ENCODE results near the gene CT47C1.

- PRO-cap, result no peak
CAGE:
- cytosol, long polyA minus RNA, result no peak
- cytosol, long polyA plus RNA, result no peak
- long polyA plus RNA, result no peak
- nucleus, long polyA minus RNA, result no peak
- nucleus, long polyA plus RNA, result no peak
These were observed 23.8 kb upstream of the RBMXL3 start for GRCh38 chrX:115165325-115165873.

GRCh38 chrX:115229587-115230136 lies 4.2 kb downstream of the LRCH2 start:
- PRO-cap, result no peak
CAGE:
- cytosol, long polyA minus RNA, result no peak
- cytosol, long polyA plus RNA, result no peak
- long polyA plus RNA, result no peak
- nucleus, long polyA minus RNA, result no peak
- nucleus, long polyA plus RNA, result no peak

- PRO-cap, result no peak
CAGE:
- cytosol, long polyA minus RNA, result no peak
- cytosol, long polyA plus RNA, result no peak
- long polyA plus RNA, result no peak
- nucleus, long polyA minus RNA, result no peak
- nucleus, long polyA plus RNA, result no peak
These were observed 61.8 kb upstream of the PLS3 start for GRCh38 chrX:115499136-115499560.

DNA sequence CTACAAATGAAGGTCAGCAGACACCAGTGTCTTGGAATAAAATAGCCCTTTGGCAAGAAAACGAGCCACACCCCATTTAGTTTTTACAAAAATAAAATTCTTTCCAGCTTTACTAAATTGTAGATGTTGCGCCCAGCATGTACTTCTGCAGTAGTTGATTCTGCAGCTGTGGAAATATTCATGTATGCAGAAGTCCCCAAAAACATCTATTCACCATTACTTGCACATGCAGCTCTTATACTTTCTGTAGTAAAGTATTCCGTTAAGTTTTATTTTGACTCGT lies 12.3 kb downstream of the PLS3 start:
- PRO-cap, result no peak
CAGE:
- cytosol, long polyA minus RNA, result no peak
- cytosol, long polyA plus RNA, result no peak
- long polyA plus RNA, result no peak
- nucleus, long polyA minus RNA, result no peak
- nucleus, long polyA plus RNA, result no peak

- PRO-cap, result no peak
CAGE:
- cytosol, long polyA minus RNA, result no peak
- cytosol, long polyA plus RNA, result no peak
- long polyA plus RNA, result no peak
- nucleus, long polyA minus RNA, result no peak
- nucleus, long polyA plus RNA, result start-site peak on the plus strand at chrX:115599042-115599175, 200 and 164 reads in 2 replicates
These were observed 37.9 kb downstream of the PLS3 start for GRCh38 chrX:115598804-115599391.

DNA sequence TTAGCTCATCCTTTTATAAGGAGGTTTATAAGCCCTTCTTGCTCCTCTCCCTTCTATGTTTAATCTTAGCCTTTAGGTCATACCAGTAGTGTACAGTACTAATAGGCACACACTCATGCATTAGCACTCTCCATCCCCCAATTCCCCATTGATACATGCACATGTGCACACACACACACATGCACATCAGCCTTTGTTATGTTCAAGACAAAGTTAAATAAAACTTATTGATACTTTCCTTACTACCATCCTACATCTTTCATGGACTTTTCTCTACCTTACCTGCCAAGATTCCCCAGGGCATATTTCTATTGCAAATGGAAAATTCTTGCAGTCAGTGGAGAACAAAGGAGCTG lies 1.1 kb upstream of the SLC6A14 start:
- PRO-cap, result no peak
CAGE:
- cytosol, long polyA minus RNA, result no peak
- cytosol, long polyA plus RNA, result no peak
- long polyA plus RNA, result no peak
- nucleus, long polyA minus RNA, result no peak
- nucleus, long polyA plus RNA, result no peak

- PRO-cap, result no peak
CAGE:
- cytosol, long polyA minus RNA, result no peak
- cytosol, long polyA plus RNA, result no peak
- long polyA plus RNA, result no peak
- nucleus, long polyA minus RNA, result no peak
- nucleus, long polyA plus RNA, result no peak
These were observed 73.0 kb upstream of the KLHL13 start for GRCh38 chrX:118189590-118189982.

GRCh38 chrX:118258802-118259170 lies 87.1 kb upstream of the WDR44 start:
- PRO-cap, result no peak
CAGE:
- cytosol, long polyA minus RNA, result no peak
- cytosol, long polyA plus RNA, result no peak
- long polyA plus RNA, result no peak
- nucleus, long polyA minus RNA, result no peak
- nucleus, long polyA plus RNA, result no peak

- PRO-cap, result no peak
CAGE:
- cytosol, long polyA minus RNA, result no peak
- cytosol, long polyA plus RNA, result no peak
- long polyA plus RNA, result no peak
- nucleus, long polyA minus RNA, result no peak
- nucleus, long polyA plus RNA, result no peak
These were observed 32.6 kb downstream of the DOCK11 start for GRCh38 chrX:118527912-118529007.

DNA sequence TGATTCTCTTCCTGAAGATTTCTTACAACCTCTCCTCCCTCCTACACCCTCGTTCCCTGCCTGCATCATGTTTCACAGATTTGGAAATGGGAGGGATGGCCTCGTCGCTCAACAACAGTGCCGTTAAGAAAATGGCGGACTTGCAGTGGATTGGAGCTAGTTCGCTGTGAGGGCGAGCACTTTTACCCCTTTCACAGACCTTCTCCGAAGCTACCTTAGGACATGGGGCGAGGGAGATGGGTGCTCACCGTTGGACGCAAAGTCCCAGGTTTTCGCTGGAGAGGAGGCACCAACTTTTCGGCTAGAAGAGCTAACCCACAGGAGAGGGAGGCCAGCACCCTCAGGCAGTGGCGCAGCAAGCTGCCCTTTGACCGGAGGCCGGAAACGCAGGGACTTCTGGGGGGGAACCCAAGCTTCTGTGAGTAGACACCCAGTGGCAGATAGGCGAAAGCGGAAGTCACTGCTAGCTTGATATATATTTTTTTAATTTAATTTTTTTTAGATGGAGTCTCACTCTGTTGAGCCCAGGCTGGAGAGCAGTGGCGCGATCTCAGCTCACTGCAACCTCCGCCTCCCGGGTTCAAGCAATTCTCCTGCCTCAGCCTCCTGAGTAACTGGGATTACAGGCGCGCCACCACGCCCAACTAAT lies 93.0 kb upstream of the IL13RA1 start:
- PRO-cap, result no peak
CAGE:
- cytosol, long polyA minus RNA, result no peak
- cytosol, long polyA plus RNA, result no peak
- long polyA plus RNA, result no peak
- nucleus, long polyA minus RNA, result no peak
- nucleus, long polyA plus RNA, result no peak

GRCh38 chrX:118740945-118741394 lies 13.6 kb downstream of the IL13RA1 start:
- PRO-cap, result no peak
CAGE:
- cytosol, long polyA minus RNA, result no peak
- cytosol, long polyA plus RNA, result no peak
- long polyA plus RNA, result no peak
- nucleus, long polyA minus RNA, result no peak
- nucleus, long polyA plus RNA, result no peak

DNA sequence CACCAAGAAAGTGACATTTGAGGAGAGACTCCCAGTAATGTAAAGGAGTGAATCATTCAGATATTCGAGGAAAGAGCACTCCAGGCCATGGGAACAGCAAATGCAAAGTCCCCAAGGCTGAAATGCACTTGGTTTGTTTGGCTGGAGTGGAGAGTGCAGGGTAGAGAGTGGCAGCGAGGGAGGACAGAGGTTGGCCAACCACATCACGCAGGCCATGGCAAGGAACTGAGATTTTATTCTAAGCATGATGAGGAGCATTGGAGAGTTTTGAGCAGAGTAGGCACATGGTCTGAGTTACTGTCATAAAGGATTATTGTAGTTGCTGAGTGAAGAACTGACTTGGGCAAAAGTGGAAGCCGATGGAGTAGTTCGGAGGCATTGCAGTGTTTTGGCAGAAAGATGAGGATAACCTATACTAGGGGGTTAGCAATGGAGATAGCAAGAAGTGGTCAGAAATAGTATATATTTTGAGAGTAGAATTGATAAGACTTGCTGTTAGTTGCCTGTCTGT lies 47.8 kb downstream of the IL13RA1 start:
- PRO-cap, result no peak
CAGE:
- cytosol, long polyA minus RNA, result no peak
- cytosol, long polyA plus RNA, result no peak
- long polyA plus RNA, result no peak
- nucleus, long polyA minus RNA, result no peak
- nucleus, long polyA plus RNA, result no peak

GRCh38 chrX:118989215-118989920 lies 14.9 kb downstream of the LONRF3 start:
- PRO-cap, result no peak
CAGE:
- cytosol, long polyA minus RNA, result no peak
- cytosol, long polyA plus RNA, result no peak
- long polyA plus RNA, result no peak
- nucleus, long polyA minus RNA, result no peak
- nucleus, long polyA plus RNA, result no peak

DNA sequence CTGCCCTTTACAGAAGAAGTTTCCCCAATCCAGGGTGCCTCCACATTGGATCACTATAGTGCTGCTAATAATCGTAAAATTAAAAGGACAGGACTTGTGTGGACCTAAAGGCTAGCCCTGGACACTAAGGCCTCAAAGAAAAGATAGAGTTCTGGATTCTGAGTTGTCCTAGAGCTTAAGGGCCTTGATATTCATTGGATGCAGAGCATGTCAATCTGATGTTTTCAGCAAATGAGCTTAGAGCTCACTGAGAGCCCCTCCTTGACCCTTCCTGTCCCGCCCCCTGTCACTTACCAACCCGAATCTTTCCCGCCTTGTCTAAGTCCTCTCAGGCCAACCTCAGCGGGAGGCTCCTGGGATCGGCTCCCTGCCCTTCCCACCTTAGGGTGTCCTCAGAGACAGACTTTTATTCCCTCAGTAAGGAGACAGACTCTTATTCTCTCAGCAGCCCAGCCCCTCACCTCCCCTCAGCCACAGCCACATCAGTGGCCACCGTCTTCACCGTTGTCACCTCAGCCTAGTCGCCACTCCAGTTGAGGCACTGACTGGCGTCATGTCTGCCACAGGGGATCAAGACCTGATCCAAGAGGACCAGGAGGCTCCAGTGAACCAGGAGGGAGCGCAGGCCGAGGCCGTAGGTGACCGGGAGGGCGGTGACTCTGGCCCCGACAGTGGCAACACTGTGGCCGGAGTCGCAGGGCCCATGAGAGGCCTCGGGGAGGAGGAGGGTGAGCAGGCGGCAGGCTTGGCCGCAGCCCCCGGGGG lies at the start of gene CT47C1:
Gene CT47C1, plus strand, starts transcription at position 321 of the 765 bp plus-strand sequence.
- PRO-cap, result no peak
CAGE:
- cytosol, long polyA minus RNA, result no peak
- cytosol, long polyA plus RNA, result no peak
- long polyA plus RNA, result no peak
- nucleus, long polyA minus RNA, result no peak
- nucleus, long polyA plus RNA, result no peak

DNA sequence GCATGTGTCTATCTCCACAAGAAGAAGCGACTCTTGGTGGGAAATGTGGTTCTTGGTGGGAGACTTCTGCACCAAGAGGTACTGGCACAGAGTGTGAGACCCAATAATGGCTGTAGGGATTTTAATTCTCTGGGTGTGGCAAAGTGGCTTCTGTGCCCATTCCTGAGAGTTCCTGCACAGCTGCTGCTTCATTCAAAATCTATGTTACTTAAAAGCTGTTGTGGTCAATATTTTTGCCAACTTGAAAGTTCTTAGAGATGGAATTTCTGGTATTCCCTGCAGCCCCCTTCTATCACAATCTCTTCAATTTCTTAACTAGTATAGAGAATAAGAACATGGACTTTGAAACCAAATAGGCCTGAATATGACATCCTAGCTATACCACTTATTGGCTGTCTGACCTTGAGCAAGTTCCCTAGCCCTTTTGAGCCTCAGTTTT lies 26.1 kb downstream of the KIAA1210 start:
- PRO-cap, result no peak
CAGE:
- cytosol, long polyA minus RNA, result no peak
- cytosol, long polyA plus RNA, result no peak
- long polyA plus RNA, result no peak
- nucleus, long polyA minus RNA, result no peak
- nucleus, long polyA plus RNA, result no peak

DNA sequence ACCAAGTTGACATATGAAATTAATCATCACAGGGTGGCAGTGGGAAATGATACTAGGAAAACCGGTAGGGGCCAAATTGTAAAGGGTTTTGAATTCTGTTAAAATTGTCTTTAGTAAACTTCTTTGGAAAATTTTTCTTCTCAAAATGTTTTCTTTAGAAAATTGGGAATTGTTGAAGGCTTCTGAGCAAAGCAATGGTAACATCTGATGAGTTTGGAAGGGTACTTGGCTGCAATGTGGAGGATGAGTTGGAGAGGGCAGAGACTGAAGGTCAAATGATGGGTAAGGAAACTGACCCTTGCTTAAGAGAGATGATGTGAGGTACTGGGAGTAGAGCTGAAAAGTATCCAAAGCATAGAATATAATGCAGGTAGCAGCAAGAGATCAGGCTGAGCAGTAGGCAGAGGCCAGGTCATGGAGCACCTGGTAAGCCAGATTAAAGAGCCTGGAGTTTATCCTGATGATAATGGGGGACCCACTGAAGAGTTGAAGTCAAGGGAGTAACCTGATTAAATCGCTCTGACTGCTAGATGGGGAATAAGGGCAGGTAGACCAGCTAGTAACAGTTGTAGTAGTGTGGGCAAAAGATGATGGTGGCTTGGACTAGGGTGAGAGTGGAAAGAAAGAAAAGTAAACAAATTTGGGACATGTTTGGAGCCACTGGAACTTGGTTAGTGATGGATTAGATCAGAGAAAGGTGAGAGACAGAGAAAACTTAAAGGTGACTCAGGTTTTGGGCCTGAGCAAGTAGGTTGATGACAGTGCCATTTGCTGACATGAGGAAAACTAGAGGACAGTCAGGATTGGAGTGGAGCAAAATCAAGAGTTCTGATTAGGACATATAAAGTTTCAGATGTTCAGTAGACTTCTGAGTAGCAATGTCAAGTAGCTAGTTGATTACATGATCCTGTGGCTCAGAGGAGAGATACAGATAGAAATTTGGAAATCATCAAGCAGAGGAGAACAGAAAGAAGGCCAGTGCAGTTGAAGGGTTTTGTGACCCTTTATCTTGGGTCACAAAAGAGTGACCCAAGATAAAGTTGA lies 34.5 kb upstream of the SLC25A5 start:
- PRO-cap, result no peak
CAGE:
- cytosol, long polyA minus RNA, result no peak
- cytosol, long polyA plus RNA, result no peak
- long polyA plus RNA, result no peak
- nucleus, long polyA minus RNA, result no peak
- nucleus, long polyA plus RNA, result no peak

DNA sequence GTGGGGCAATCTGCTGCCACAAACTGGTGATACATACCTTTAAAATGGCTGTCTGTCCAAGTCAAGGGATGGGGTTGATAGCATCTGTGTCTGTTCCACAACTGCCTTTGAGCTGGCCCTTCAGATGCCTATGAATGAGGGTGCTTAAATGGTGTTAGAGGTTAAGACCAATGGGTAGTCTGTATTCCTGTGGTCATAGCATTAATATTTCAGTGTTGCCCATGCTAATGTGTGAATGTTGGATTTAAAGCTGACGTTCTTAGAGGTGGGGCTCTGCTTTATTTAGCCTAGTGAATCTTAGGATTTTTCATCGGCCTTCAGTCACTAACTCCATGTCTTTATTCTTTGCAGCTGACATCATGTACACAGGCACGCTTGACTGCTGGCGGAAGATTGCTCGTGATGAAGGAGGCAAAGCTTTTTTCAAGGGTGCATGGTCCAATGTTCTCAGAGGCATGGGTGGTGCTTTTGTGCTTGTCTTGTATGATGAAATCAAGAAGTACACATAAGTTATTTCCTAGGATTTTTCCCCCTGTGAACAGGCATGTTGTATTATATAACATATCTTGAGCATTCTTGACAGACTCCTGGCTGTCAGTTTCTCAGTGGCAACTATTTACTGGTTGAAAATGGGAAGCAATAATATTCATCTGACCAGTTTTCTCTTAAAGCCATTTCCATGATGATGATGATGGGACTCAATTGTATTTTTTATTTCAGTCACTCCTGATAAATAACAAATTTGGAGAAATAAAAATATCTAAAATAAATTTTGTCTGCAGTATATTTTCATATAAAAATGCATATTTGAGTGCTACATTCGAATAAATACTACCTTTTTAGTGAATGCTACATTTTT lies 2.5 kb downstream of the SLC25A5 start:
- PRO-cap, result no peak
CAGE:
- cytosol, long polyA minus RNA, result no peak
- cytosol, long polyA plus RNA, result no peak
- long polyA plus RNA, result no peak
- nucleus, long polyA minus RNA, result no peak
- nucleus, long polyA plus RNA, result no peak

- PRO-cap, result no peak
CAGE:
- cytosol, long polyA minus RNA, result no peak
- cytosol, long polyA plus RNA, result no peak
- long polyA plus RNA, result no peak
- nucleus, long polyA minus RNA, result no peak
- nucleus, long polyA plus RNA, result no peak
These were observed 23.5 kb upstream of the SOWAHD start for GRCh38 chrX:119734849-119735414.

DNA sequence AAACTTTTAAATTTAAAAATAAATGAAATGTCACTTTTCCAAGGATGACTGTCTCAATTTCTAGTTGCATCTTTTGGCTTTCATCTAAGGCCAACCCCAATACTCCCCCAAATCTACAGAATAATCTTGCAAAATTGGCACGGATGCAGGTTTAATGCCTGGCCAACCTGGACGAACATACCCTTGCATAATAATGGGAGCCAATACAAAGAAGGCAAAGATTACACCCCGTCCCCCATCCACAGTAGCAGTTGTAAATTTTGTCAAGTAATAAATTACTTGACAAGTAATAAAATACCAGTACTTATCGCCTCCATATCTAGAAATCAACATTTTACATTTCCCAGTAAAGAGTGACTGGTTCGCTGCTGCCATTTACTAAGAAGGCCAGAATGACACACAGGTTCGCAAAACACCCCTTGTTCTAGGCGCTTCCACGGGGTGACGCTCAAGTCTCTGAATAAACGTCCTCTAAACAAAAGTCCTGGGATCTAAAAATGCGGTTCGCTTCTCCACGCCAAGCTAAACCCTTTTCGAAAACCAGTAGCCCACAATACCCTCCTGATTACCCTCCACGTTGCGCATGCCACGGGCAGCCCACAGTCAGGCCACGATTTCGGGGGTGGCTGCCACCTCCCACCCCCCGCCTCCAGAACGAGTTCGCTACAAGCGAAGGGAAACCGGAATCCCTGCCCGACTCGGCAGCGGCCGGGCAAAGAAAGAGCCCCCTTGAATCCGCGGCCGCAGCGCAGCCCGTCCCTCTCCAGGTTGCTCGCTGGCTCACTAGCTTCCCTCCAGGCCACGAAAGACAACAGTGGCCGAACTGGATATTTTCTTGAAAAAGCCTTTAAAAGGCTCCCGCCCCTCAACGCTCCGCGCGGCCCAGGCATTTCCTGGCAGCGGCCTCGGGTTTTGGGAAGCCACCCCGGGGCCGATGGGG lies 540 bp downstream of the RPL39 start:
- PRO-cap, result no peak
CAGE:
- cytosol, long polyA minus RNA, result no peak
- cytosol, long polyA plus RNA, result no peak
- long polyA plus RNA, result no peak
- nucleus, long polyA minus RNA, result no peak
- nucleus, long polyA plus RNA, result no peak

- PRO-cap, result no peak
CAGE:
- cytosol, long polyA minus RNA, result no peak
- cytosol, long polyA plus RNA, result no peak
- long polyA plus RNA, result no peak
- nucleus, long polyA minus RNA, result no peak
- nucleus, long polyA plus RNA, result no peak
These were observed 11.2 kb downstream of the UPF3B start for GRCh38 chrX:119841484-119841974.